Tongue (tissue), 2 donors: ENCODE measurements around the gene PROC.

DNA sequence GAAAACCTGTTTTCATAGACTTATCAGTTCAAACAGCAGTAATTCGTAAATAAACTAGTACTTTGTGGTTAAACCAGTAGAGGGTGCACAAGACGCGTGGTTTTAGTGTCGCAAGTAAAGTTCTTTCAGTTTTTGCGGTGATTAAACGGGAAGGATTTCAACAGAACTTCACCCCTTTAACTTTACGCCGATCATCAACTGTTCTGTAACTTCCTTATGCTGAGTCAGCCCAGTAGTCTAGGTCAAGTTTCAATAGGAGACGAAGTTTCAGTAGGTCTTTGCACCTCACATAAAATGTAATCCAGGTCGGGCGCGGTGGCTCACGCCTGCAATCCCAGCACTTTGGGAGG is 118.3 kb downstream of the CLASP1 start:
- RAMPAGE, long total RNA: no peak

GRCh38 chr2:121555093-121555484 is 94.2 kb downstream of the CLASP1 start:
- RAMPAGE, long total RNA: no peak

DNA sequence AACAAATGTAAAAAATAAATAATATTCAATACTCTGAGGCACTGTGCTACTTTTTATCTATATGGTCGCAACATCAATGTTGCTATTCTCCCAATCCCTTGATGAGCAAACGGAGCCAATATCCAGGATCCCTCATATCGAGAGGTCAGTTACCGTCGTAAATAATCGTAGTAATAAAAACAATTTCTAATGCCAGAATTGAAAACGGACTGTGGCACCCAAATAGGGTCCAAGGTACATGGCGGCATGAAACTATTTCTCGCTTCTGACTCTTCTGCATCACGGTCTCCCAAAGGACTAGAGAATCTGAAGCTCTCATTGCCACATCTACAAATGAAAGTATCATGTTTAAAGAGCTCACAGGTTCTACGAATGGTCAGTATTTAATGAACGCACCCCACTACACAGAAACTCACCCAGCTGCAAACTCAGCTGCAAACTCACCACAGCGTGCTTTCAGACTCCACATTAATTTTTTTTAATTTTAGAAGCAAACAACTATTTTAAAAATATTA is 1.2 kb downstream of the CLASP1 start:
- RAMPAGE, long total RNA: no peak

GRCh38 chr2:125149207-125149682 is 1124.2 kb downstream of the CNTNAP5 start:
- RAMPAGE, long total RNA: no peak

DNA sequence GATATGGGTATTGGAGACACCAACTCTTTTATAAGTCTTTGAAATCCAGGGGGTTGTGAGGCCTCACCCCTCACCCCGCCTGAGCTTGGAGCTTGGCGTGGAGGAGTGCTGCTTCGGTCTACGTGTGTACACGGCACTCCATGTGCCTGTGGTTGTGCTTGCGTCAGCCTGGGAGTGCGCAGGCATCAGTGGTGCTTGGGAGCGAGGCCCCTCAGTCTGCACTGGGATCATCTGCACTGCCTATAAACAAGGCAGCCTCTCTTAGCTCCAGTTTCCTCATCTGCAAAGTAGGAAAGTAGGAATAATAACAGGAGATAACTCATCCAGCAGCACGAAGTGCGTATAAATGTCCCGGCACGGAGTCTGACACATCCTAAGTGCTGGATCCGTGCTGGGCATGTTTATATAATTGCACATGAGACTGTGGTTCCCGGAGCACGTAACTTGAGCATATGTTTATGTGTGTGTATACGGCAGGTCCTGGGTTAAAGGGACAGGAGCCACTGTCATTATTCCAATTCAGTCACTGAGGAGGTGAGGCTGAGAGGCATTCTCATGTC is 1.3 kb downstream of the GYPC start:
- RAMPAGE, long total RNA: no peak

DNA sequence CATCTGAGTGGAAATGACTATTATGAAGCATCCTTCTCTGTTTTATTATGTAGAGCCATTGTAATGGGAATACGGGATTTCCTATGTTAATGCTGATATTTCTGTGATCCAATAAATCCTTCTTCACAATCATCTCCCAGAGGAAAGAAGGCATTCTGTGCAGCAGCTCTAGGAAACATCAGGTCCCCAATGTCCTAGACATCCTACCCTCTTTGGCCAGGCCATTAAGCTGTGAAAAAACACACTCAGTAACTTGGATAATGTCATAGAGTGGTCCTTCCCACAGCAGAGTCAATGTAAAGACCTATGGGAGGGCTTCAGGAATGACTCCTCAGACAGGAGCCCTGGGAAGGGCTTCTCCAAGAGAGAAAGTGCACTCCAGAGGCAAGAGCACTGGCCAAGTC is 32.9 kb downstream of the GYPC start:
- RAMPAGE, long total RNA: no peak

- RAMPAGE, long total RNA: no peak
These were observed 40.2 kb downstream of the GYPC start for GRCh38 chr2:126695876-126696862.

DNA sequence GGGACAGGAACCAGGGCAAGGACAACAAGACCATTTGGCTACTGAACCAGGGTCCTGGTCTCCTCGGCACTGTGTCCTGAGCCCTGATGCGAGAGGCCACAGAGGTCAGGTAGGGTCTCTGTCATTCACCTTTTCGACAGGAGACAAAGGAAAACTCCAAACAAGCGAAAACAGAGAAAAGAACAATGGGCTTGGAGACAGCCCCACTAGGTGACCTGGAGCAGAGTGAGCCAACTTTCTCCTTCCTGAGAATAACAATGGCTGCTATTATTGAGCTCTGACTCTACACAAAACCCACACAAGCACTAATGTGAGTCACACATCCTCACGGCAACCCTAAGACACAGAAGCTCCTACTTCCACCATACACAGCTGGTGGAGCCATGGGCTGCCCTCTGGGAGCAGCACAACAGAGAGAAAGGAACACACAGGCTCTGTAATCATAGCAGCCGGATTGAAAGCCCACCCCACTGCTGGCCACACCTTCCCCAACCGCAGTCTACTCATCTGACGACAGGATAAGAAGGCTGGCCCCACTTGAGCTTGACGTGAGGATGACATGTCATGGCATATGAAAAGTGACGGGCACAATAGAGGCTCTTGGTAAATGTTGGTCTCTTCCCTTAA is 67.2 kb upstream of the TEX51 start:
- RAMPAGE, long total RNA: no peak

DNA sequence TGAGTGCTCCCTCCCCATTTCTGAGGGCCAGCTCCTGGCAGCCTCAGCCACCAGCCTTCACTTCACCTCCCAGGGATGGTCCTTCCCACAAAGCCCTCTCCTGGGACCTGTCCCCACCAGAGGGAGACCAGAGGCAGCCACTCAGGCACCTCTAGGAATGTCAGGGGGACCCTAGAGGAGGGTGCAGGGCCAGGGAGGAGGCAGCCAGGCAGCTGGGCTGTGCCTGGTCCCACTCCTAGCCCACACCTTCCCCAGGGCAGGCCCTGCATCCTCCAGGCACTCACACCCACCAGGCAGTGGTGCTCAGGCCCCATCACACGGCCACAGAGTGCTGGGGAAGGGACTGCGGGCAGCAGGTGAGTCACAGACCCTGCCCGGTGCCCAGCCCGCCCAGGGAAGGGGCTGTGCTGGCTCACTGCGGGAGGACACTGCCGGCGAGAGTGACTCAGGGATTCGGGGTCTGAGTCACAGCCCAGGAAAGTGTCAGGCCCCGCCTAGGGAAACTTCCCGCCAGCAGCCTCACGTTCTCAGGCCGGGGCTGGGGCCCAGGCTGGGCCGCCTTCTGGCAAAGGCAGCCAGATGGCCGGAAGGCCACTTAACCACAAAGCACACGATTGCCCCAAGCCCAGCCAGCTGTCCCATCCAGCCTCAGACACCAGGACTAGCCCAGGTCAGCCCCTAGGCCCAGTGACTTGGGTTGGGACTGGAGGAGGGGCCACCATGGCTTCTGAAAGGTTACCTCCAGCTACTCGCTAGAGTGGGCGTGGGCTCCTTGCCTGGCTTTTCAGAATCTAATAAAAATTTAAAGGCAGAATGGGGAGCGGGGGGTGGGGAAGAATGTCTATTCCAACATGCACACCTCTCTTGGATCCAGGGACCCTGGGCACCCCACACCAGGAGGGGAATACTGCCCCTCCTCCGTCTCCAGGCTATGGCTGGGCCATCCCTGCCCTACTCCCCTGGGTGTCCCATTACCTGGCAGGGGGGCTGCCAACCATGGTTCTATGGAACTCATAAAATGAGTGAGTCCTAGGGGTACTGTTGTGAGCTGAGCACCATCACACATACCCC is 42.1 kb downstream of the BIN1 start:
- RAMPAGE, long total RNA: no peak

GRCh38 chr2:127069701-127070224 is 37.2 kb downstream of the BIN1 start:
- RAMPAGE, long total RNA: no peak

- RAMPAGE, long total RNA: no peak
These were observed 26.3 kb downstream of the BIN1 start for GRCh38 chr2:127080288-127081443.

GRCh38 chr2:127094300-127094946 is 12.5 kb downstream of the BIN1 start:
- RAMPAGE, long total RNA: no peak

GRCh38 chr2:127104817-127105528 is 2.0 kb downstream of the BIN1 start:
- RAMPAGE, long total RNA: no peak

DNA sequence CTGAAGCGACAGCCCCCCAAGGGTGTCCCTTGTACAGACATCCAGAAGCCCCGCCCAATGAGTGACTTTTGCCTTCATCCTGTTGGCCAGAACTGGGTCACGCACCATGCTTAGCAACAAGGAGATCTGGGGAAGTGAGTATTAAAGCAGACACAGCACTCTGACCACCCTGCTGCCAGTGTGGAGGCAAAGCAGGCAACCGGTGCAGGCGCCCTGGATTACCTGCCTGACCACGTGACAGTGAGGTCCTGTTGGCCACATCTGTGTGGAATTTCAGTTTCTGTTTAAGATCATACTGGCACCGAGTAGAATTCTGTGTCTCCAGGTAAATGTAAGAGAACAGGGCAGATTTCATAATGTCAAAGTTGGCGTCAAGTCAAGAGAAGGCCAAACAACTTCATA is 21.6 kb upstream of the BIN1 start:
- RAMPAGE, long total RNA: no peak

- RAMPAGE, long total RNA: no peak
These were observed 26.8 kb upstream of the CYP27C1 start for GRCh38 chr2:127246884-127247259.

GRCh38 chr2:127257092-127257869 is 36.7 kb downstream of the ERCC3 start:
- RAMPAGE, long total RNA: no peak

- RAMPAGE, long total RNA: no peak
These were observed 8.3 kb upstream of the ERCC3 start for GRCh38 chr2:127302205-127302766.

DNA sequence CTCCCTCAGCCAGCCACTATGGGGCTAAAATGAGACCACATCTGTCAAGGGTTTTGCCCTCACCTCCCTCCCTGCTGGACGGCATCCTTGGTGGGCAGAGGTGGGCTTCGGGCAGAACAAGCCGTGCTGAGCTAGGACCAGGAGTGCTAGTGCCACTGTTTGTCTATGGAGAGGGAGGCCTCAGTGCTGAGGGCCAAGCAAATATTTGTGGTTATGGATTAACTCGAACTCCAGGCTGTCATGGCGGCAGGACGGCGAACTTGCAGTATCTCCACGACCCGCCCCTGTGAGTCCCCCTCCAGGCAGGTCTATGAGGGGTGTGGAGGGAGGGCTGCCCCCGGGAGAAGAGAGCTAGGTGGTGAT is at the start of gene PROC:
Gene PROC, plus strand, starts transcription at position 221 of the 363 bp plus-strand sequence.
- RAMPAGE, long total RNA: no peak

DNA sequence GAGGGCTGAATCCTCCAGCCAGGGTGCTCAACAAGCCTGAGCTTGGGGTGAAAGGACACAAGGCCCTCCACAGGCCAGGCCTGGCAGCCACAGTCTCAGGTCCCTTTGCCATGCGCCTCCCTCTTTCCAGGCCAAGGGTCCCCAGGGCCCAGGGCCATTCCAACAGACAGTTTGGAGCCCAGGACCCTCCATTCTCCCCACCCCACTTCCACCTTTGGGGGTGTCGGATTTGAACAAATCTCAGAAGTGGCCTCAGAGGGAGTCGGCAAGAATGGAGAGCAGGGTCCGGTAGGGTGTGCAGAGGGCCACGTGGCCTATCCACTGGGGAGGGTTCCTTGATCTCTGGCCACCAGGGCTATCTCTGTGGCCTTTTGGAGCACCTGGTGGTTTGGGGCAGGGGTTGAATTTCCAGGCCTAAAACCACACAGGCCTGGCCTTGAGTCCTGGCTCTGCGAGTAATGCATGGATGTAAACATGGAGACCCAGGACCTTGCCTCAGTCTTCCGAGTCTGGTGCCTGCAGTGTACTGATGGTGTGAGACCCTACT is 416 bp downstream of the PROC start:
- RAMPAGE, long total RNA: no peak

- RAMPAGE, long total RNA: no peak
These were observed 36.8 kb downstream of the PROC start for GRCh38 chr2:127454885-127455534.